ENCODE results near the gene TMEM9B.

- PRO-cap = no peak
- RAMPAGE, long total RNA = no peak
- RRBS = no CpG with 5 or more reads among the region's 8 CpGs
Observed at GRCh38 chr11:8826866-8827690, 16.6 kb upstream of the DENND2B start.

DNA sequence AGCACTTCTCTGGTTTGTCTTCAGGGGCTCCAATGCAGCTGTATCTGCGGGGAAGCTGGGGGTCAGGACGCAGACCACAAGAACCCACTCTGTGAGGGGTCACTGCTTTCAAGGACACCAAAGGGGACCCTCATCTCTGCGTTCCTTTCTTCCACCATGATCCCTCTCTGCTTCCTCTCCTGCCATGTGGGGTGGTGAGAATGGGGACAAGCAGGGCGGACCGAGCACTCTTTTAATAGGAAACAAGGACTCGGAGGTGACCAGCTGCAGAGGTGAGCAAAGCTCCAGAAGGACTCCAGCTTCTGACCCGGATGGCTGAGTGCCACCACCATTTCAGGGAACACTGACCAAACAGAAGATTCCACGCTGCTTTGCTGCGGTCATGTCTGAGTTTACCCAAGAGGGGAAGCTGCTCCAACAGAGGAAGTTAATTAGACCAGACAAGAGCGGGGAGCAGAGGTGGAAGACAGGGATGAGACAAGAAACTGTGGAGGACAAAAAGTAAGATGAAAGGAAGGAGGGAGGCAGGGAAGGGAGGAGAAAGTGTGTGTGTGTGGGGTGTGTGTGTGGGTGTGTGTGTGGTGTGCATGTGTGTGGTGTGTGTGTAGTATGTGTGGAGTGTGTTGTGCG lies 18.0 kb upstream of the DENND2B start:
- PRO-cap = no peak
- RAMPAGE, long total RNA = no peak
- RRBS = no CpG with 5 or more reads among the region's 11 CpGs

DNA sequence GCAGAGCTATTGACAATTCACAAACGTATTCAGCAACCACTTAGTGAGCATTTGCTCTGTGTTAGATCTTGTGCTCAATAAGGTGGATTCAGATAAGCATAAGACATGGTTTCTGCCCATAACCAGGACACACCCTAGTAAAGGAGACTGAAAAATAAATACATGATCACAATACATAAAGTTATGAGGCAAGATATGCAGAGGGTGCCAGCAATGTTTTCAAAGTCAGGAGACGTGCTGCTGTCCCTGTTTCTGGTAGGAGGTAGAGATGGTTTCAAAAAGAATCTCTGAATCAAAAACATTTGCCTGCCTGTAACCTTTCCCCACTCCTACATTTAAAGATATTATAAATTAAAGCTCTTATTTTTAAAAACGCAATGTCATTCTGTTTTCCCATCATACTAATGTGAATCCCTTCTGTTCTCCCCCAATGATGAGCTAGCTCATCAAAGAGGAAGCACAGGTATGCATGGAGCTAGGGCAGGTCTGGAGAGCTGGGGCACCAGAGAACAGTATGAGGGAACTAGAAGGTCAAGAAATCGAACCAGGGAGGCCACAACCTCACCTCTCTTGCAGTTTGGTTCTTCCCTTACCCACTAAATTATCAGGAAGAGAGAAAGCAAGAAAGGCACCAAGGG lies 1.2 kb downstream of the TMEM9B start:
- PRO-cap = no peak
- RAMPAGE, long total RNA = no peak
- RRBS = no CpG with 5 or more reads among the region's 4 CpGs

- PRO-cap = bidirectional peak, plus-strand start at chr11:8964184, minus-strand start at chr11:8964059; bidirectional peak, plus-strand start at chr11:8964535, minus-strand start at chr11:8964426; bidirectional peak, plus-strand start at chr11:8965022, minus-strand start at chr11:8964934
- RAMPAGE, long total RNA = no peak
- RRBS = 1% methylated on average over 52 of the region's 101 CpGs
Observed at GRCh38 chr11:8963792-8965181, at the start of gene TMEM9B. Gene TMEM9B, minus strand, starts transcription at chr11:8964442.

- PRO-cap = no peak
- RAMPAGE, long total RNA = no peak
- RRBS = no CpG with 5 or more reads among the region's 3 CpGs
Observed at GRCh38 chr11:9018756-9019134, 14.9 kb upstream of the NRIP3 start.

DNA sequence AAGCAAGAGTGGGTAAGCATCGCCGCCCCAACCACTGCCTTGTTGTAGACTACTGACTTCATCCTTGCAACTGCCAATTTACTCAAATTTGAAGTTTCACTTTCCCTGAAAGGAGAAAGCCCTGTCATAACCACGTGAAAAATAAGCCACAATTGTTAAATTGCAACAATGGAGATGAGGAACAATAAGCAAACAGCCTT lies 30.6 kb downstream of the SCUBE2 start:
- PRO-cap = no peak
- RAMPAGE, long total RNA = no peak
- RRBS = no CpG with 5 or more reads among the region's 3 CpGs

DNA sequence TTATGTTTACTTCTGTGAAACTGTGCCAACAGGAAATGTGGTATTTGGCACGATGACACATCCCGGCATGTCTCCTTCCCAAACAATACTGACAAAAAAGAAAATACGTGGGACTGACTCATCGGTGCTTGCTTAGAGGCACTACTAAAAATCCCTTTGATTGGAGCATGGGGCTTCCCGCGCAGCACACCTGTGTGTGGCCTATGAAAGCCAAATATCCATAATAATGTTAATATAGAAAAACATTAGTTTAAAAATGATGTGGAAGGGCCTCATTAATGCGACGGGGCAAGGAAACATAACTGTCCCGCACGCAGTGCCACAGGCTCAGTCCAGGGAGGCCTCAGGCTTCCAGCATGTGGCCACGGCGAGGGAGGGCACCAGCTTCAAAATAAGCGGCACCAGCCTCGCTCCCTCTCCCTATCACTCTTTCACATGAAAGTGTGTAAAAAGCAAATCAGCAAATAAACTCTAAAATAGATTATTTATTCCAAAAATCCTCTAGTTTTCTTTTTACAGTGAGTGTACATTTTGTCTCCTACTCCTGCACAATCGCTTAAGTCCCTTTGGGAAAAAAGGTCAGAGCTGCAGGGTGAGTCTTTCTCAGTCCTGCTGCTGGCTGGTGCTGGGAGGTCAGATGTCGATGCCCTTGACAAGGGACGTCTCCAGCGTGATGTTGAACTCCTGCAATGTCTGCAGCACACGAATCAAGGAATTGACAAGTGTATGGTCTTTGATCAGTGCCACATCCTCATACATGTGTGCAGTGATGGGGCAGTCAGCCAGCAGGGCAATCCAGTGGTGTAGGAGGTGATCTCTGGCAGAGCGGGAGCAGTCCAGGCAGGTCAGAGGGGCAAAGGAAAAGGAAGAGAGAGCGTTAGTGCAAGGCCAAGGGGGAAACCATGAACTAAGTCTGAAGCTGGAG lies 47.9 kb upstream of the SCUBE2 start:
- PRO-cap = no peak
- RAMPAGE, long total RNA = no peak
- RRBS = no CpG with 5 or more reads among the region's 21 CpGs

DNA sequence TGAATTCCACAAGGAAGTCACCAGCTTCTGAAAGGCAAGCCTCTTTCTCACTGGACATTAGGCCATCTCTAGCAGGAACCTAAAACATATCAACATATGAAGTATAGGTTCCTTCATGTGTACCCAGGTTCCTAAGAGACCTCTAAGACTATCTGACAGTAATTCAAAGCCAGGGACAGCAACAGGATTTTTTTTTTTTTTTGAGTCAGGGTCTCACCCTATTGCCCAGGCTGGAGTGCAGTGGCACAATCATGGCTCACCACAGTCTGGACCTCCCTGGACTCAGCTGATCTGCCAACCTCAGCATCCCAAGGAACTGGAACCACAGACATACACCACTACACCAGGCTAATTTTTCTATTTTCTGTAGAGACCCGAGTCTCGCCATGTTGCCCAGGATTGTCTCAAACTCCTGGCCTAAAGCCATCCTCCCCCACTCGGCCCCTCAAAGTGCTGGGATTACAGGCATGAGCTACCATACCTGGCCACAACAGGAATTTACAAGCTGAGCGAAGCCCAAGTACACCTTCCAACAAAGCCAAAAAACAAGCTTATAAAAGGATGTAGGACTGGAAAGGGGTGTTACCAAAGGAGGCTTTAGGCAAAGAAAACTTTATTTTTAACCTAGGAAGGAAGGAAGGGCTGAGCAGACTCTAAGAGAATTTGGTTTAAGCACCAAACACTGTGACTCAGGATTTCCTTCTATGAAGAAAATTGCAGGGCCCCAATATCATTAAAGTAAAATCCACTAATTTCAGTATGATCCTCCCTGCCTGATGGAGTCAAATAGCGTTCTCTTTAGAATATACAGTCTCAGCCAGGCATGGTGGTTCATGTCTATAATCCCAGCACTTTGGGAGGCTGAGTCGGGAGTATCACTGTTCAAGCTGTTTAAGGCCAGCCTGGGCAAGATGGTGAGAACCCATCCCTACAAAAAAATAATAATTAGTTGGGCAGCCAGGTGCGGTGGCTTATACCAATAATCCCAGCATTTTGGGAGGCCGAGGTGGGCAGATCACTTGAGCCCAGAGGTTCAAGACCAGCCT lies 12.2 kb downstream of the DENND5A start:
- PRO-cap = no peak
- RAMPAGE, long total RNA = no peak
- RRBS = no CpG with 5 or more reads among the region's 8 CpGs

GRCh38 chr11:9385284-9385783 lies 882 bp downstream of the IPO7 start:
- PRO-cap = no peak
- RAMPAGE, long total RNA = no peak
- RRBS = no CpG with 5 or more reads among the region's 10 CpGs

GRCh38 chr11:9572837-9573600 lies 451 bp upstream of the WEE1 start:
- PRO-cap = bidirectional peak, plus-strand start at chr11:9573180, minus-strand start at chr11:9573116; bidirectional peak, plus-strand start at chr11:9573691, minus-strand start at chr11:9573340
- RAMPAGE, long total RNA = no peak
- RRBS = 1% methylated on average over 36 of the region's 67 CpGs

- PRO-cap = no peak
- RAMPAGE, long total RNA = no peak
- RRBS = 3% methylated on average over 6 of the region's 11 CpGs
Observed at GRCh38 chr11:9664838-9665206, 945 bp downstream of the SWAP70 start.

DNA sequence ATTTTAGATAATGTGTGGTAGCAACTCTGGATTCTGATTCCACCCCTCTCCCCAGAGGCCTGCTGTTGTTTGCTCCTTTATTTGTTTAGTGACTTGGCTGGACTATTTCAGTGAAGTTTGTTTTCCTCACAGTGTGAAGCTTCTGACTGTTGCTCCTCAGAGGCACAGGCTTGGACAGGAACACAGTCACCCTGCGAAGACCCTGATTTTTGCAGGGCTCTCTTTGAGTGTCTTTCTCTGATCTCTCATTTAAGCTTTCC lies 72.5 kb downstream of the SWAP70 start:
- PRO-cap = no peak
- RAMPAGE, long total RNA = no peak
- RRBS = no CpG with 5 or more reads among the region's 1 CpG

GRCh38 chr11:9738962-9739523 lies 75.2 kb downstream of the SWAP70 start:
- PRO-cap = no peak
- RAMPAGE, long total RNA = no peak
- RRBS = no CpG with 5 or more reads among the region's 2 CpGs

DNA sequence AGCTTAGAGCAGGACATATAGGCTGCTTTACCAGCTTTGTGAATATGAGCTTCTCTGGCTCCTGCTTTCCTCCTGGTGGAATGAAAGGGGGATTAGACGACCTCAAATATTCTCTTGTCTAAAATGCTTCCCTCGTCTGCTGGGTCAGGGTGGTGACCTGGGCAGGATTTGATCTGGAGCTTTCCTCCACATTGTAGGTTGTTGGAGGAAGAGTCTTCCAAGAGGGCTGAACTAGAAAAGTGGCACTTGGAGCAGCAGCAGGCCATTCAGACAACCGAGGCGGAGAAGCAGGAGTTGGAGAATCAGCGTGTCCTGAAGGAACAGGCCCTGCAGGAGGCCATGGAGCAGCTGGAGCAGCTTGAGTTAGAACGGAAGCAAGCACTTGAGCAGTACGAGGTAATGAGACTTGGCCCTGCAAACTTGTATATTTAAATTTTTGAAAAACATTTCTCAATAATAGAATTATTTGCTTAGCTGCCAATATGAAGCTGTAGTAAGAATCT lies 83.8 kb downstream of the SWAP70 start:
- PRO-cap = no peak
- RAMPAGE, long total RNA = no peak
- RRBS = no CpG with 5 or more reads among the region's 7 CpGs

DNA sequence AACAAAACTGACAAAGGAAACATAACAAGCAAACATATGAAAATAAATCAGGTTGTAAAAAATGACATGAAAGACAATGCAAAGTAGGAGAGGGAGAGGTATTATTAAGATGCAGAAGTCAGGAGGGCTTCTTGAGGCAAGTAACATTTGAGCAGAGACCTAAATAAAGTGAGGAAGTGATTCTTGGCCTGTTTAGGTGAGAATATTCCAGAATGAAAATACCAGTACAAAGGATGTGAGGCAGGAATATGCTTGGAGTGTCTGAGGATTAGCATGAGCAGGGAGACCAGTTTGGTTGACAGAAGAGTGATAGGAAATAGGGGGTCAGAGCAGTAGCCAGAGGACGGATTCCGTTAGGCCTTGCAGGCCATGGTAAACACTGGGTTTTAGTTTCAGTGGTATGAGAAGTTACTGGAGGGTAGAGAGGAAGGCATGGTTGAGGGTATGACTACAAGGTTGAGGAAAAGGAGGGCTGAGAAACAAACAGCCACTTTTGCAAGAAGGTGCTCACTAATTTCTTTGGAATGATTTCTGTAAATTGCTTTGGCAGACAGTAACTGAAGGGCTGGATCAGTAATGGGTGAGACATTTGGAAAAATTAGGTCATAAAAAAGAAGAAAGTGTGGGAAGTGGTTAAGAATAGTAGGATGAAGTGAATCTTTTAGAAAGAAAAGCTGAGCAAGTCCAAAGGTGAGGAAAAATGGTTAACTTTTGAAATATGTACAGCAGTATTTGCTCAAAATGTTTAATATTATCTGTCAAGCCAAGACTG lies 191.9 kb downstream of the SWAP70 start:
- PRO-cap = no peak
- RAMPAGE, long total RNA = no peak
- RRBS = no CpG with 5 or more reads among the region's 2 CpGs

DNA sequence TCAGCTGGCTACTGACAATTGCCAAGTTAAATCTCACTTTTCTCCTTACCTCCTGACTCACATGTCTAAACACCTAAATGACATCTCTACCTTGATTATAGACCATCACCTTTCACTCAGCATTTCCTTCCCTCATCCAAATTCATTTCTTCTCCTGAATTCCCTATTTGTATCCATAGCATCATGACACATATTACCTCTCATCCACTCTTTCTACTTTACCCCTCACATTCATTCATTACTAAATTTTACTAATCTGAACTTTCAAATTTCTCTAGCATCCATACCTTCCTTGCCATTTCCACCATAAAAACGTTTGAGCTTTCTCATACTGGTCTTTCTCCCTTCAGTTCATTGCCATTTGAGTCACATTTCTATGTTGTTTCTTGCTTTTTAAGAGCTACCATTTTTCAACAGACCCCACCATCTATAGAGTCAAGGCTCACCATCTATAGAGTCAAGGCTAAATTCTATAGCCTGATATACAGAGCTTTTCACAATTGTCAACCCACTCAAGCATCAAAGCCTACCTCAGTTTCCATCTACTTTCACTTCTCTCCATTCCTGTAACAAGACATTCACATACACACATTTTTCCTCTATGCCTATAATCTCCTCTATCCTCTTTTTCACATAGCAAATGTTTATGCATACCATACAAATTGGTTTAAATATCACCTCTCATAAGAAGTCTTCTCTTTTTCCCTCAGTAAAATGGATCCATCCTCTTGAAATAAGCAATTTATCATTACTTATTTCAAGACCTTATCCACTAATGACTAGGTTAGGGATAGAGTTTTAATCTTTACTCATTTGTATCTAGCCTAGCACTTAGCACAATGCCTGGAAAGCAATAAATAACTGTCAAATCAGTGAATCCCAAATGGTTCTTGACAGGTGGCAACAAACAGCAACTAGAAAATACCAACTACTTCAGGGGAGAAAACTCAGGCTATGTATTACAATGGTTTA lies 11.3 kb downstream of the SBF2 start:
- PRO-cap = no peak
- RAMPAGE, long total RNA = no peak
- RRBS = no CpG with 5 or more reads among the region's 1 CpG

DNA sequence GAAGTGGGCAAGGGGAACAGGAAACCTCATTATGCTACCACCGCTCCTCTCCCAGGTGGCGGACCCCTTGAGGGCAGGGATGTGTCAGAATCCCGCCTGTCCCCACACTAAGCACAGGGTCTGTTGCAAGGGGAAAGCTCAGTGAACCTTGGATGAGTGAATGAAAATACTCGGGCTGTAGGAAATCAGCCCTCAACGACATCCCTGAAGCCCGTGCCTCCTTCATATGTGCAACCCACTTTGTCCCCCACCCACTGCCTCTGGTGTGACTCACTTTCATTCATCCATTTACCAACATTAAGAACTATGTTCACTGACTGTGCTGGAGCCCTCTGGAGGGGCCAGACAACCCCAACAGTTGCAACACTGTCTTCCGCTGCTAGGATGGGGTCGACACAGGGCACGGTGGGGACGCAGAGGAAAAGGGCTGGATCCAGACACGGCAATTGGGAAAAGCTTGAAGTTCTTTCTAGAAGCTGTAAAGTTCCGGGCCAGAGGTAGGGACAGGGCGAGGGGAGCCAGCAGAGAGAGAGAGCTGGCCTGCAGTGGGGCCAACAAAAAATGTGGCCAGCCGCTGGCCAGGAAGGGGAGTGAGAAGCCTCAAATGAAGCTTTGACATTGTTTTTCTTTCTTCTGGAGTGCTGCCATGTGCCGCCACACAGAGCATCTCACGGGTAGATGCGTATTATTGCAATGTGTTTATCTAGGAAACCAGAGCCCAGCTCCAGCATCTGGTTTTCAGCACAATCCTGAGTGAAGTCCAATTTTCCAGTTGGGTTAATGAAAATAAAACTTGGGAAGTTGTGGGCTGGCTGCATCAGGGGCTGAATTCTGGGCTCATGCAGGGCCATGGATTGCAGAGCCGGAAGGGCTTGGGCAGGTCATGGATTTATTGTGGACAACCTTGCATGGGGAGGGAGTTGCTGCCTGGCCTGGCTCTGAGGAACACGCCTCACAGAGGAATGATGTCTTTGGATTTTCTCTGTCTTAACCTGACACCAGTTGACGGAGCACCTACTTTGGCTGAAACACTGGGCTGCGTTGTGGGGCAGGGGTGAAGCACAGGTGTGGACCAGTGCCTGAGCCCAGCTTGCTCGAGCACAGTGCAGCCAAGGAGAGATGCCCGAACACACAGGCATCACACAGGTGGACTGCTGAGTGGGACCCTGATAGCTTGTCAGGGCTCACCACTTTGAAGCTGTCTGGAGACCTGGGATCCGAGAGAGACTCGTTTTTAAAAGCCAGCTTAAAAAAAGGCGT lies 67.7 kb upstream of the AMPD3 start:
- PRO-cap = no peak
- RAMPAGE, long total RNA = no peak
- RRBS = no CpG with 5 or more reads among the region's 26 CpGs

- PRO-cap = no peak
- RAMPAGE, long total RNA = no peak
- RRBS = no CpG with 5 or more reads among the region's 15 CpGs
Observed at GRCh38 chr11:10509844-10510568, 31.0 kb downstream of the RNF141 start.

GRCh38 chr11:10566318-10566569 lies 2.2 kb downstream of the LYVE1 start:
- PRO-cap = no peak
- RAMPAGE, long total RNA = no peak
- RRBS = no CpG with 5 or more reads among the region's 4 CpGs

DNA sequence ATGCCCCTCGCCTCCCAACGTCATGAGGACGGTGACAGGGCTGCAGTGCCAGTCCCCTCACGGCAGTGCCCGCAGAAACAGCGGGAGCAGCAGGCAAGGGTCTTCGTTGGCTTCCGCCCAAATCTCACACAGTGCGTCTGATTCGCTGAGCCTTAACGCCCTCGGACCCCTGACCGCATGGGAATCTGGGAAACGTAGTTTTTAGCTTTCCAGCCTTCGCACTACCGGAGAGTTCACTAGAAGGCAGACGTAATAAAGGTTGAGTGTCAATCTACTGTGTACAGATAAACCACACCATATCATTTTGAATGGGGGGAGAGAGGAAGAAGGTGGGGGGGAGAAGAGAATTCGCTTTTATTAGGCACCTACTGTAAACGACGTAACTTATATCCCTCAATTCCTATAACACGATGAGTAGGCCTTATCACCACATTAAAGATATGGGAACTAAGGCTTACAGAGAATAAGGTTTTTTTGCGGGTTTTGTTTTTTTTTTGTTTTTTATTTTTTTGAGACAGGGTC lies 21.8 kb upstream of the CTR9 start:
- PRO-cap = no peak
- RAMPAGE, long total RNA = no peak
- RRBS = no CpG with 5 or more reads among the region's 22 CpGs

All from lung (tissue), 4 donors.